A375 (cell line): ENCODE measurements around a stretch of chr4.

DNA sequence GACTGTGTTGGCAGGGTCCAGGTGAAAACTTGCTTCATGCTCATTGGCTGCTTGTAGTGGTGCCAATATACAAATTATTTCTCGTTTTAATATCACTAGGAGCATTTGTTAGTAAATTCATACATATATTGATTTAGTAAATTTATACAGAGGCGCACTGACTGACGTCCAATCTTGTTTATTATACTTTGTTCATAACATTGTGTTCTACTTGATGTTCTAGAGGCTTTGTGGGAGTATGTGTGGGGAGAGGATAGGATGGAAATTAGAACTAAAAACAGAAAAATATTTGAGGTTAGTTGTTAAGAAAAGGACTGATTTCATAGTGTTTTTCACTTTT, 1.8 kb downstream of the PTPN13 start:
- RAMPAGE, long total RNA: no peak

DNA sequence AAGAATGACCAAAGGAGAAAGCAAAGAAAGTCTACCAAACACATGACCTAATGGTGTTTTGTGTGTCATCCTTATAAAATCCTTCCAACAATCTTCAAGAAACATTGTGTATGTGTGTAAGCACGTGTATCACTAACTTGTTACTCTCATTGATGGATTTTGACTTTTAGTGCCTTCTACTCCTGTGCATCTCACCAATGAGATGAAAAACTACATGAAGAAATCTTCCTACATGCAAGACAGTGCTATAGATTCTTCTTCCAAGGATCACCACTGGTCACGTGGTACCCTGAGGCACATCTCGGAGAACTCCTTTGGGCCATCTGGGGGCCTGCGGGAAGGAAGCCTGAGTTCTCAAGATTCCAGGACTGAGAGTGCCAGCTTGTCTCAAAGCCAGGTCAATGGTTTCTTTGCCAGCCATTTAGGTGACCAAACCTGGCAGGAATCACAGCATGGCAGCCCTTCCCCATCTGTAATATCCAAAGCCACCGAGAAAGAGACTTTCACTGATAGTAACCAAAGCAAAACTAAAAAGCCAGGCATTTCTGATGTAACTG, 86.5 kb downstream of the SLC10A6 start:
- RAMPAGE, long total RNA: no peak

DNA sequence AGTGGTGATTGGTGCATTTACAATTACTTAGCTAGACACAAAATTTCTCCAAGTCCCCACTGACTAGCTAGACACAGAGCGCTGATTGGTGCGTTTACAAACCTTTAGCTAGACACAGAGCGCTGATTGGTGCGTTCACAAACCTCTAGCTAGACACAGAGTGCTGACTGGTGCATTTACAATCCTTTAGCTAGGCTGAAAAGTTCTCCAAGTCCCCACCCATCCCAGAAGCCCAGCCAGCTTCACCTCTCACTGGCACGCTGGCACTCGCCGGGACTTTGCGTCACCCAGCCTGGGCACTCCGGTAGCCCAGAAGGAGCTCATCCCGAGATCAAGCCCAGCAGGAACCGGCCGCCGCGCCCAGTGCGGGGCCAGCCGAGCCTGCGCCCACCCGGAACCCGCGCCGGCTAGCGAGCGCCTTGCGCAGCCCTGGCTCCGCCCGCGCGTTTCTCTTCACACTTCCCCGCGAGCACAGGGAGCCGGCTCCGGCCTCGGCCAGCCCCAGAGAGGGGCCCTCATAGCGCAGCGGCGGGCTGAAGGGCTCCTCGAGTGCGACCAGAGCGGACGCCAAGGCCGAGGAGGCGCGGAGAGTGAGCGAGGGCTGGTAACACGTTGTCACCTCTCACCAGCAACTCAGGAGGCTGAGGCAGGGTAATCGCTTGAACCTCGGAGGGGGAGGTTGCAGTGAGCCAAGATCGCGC, 11.8 kb upstream of the C4orf36 start:
- RAMPAGE, long total RNA: no peak

- RAMPAGE, long total RNA: no peak
Observed at GRCh38 chr4:86934110-86934539, 686 bp upstream of the AFF1 start.

DNA sequence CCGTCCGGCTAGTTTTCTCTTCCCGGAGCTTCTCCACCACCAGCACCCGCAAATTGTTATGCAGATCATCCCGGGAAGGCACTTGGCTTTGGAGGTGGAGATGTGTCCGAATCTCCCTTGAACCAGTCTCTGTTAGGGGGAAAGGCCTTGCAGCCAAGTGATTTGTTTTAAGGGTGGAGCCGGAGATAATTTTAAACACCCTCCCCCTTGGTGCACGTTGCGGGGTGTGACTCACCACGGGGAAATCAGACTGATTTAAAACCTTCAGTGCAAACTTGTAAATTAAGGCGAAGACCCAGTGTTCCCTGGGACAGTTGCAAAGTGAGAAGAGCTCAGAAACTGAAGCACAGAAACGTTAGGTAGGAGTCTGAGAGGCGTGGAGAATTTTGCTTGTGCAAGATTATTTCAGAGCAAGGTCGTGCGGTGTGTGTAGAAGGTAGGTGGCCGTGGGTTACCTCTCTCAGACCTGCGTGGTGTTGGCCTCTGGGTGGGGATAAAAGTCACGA, 1.3 kb downstream of the AFF1 start:
- RAMPAGE, long total RNA: no peak

- RAMPAGE, long total RNA: no peak
Observed at GRCh38 chr4:86960049-86960374, 25.2 kb downstream of the AFF1 start.

GRCh38 chr4:87014294-87014858, 79.6 kb downstream of the AFF1 start:
- RAMPAGE, long total RNA: no peak

DNA sequence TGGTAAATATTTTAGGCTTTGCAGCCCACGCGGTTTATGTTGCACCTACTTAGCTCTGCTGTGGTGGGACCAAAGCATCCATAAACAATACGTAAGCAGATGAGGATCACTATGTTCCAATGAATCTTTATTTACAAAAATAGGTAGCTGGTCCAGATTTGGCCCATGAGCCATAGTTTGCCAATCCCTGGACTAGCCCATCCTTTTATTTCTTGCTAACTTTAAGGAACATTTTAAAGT, 95.3 kb downstream of the AFF1 start:
- RAMPAGE, long total RNA: no peak

DNA sequence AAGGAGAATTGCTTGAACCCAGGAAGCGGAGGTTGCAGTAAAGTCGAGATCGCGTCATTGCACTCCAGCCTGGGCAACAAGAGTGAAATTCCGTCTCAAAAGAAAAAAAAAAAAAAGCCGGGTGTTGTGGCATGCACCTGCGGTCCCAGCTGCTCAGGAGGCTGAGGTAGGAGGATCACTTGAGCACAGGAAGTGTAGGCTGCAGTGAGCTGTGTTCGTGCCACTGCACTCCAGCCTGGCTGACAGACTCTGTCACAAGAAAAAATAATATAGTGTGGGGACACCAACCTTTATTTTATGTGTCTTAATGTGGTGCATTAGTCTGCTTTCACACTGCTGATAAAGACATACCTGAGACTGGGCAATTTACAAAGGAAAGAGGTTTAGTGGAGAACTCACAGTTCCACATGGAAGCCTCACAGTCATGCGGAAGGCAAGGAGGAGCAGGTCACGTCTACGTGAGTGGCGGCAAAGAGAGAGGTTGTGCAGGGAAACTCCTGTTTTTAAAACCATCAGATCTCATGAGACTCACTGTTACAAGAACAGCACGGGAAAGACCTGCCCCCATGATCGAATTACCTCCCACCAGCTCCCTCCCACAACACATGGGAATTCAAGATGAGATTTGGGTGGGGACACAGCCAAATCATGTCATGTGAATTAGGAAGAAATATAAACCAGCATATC, 130.1 kb downstream of the AFF1 start:
- RAMPAGE, long total RNA: no peak

DNA sequence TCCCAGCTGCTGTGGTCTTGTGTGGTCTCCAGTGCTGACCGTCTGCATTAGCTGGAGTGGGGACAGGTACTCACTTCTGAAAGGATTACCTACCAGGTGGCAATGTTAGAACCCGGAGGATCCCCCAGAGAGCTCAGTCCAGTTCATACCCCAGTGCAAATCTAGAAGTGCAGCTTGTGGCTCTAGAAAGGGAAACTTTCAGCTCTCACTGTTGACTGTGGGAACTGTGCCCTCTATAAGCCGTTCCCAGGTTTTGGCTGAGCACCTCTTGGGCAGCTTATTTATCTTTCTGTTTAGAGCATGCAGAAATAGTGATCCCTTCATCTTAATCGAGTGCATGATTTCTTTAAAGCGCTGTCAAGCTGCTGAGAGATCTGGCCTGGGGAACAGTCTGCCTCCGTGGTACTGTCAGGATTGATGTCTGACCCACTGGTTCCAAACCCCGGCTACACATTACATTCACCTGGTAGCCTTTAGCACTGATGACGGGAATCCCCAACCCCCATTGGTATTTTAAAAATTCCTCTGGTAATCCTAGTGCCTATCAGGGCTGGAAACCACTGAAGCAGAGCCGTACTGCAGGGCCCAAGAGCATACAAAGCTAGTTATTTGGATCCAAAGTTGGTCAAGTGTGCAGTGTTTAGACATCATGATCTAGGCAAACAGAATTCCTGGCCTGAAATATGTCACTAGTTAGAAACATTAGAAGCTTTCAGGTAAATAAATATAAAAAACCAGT, 103.3 kb downstream of the KLHL8 start:
- RAMPAGE, long total RNA: no peak

DNA sequence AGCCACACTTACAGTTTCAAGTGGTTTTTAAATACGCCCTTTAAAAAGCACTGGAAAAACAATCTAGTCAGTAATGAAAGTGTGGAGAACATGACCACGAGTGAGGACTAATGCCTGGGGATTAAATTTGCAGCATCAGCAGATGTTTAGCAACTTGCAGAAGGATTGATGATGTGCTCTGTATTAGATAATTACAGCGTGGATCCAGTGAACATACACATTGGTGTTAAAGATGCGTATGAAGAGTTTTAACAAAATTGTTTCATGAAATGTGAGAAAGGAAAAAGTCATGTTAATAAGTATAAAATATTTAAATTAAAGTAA, 5.8 kb downstream of the SPARCL1 start:
- RAMPAGE, long total RNA: no peak

GRCh38 chr4:87526001-87526355, 3.2 kb downstream of the SPARCL1 start:
- RAMPAGE, long total RNA: no peak

DNA sequence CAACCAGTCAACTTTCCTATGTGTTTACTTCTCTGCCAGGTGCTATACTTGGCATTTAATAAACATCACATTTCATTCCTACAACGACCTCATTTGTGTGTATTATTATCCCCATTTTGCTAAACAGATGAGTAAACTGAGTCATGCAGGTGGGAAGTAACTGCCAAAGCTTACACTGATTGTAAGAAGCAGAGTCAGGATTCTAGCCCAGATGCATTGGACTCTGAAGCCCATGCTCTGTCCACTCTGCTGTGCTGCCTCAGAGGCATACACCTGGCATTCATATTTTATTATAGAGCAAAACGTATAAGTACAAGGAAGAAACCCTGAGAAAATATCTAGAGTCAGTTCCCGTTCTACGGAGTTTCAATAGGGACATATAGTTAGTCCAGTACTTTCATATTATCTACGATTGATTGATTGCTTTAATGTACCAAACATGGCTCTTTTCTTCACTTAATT, 2.7 kb downstream of the SPARCL1 start:
- RAMPAGE, long total RNA: no peak

DNA sequence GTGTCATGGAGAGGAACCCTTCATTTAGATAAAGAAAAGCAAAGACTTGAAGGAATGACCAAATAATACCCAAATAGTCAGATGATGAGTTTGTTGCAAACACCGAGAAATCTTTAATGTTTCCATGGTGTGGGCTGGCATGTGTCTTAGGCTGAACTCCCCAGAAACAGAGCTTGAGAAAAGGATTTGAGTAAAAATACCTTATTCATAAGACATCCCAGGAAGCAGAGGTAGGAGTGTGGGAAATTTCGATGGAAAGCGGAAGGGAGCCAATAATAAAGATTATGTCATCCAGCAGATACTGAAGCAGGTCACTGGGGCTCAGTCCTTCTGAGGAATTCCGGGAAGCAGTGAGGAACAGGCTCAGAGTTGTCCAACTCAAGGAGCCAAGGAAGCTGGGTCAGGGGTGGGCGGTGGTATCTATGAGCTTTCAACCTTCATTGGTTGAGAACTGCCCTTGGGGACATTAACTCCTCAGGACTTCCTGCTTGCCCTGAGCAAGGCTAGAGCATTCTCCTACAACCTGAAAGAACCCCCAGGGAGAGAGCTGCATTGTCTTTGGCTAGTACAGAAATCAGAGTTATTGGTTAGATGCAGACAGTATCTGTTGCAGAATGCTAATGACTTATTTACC, 68.1 kb downstream of the DMP1 start:
- RAMPAGE, long total RNA: no peak

DNA sequence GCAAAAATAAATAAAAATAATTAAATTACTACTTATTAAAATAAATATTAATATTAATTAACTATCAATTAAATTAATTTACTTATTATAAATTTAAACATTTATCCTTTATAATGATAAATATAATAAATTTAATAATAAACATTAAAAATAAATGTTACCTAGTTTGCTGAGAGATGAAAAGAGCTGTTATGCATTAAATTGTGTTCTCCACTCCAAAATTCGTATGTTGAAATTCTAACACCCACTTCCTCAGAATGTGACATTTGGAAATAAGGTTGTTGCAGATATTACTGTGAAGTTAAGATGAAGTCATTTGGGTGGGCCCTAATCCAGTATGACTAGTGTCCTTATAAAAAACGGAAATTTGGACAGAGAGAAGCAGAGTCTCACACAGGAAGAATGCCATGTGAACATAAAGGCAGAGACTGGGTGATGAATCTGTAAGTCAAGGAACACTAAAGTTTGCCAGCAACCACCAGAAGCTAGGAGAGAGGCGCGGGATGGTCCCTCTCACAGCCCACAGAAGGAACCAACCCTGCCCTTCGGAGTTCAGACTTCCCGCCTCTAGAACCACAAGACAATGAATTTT, 67.1 kb upstream of the IBSP start:
- RAMPAGE, long total RNA: no peak

DNA sequence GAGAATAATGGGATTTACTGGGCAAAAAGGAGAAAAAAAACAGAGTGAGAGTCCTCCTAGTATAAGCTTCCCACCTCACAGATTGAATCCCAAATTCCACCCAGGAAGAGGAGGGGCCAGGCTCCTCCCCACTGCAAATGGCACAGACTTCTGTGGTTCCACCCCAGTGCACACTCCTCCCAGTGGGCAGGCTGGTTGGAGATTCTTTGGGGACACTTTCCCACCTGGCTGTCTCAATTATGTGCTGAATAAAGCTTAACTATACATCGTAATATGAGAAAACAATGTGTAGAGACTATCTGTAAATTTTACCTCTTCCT, 31.6 kb downstream of the MEPE start:
- RAMPAGE, long total RNA: no peak

DNA sequence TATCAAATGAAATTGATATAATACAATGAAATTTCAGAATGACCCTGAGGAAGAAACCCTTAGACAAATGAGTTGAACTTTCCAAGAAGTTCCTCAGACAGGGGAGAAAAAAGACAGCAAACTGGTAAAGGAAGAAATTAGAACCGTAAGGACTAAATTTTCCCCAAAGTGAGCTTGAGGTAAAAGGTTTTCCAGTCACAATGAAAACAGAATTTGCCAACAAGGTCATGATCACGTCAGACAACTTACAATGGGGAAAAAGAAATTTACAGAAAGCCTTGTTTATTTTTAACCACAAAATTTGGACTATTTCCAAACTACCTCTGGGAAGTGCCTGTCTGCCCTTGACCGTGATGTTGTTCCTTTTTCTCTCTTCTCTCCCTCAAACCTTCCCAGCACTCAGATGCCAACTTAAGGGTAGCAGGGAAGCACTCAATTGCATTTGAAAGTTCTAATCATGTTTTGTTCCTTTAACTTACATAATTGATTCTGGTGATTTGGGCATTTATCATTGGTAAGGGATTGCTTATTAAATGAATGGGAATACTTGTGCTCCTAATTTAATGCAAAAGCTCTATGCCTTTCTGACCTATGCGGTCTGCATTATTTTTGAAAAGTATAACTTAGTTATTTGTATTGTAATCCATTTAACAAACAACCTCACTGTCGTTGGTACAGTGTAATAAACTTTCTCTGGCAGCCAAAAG, 32.6 kb downstream of the MEPE start:
- RAMPAGE, long total RNA: no peak

GRCh38 chr4:87892213-87892790, 59.5 kb downstream of the MEPE start:
- RAMPAGE, long total RNA: no peak

DNA sequence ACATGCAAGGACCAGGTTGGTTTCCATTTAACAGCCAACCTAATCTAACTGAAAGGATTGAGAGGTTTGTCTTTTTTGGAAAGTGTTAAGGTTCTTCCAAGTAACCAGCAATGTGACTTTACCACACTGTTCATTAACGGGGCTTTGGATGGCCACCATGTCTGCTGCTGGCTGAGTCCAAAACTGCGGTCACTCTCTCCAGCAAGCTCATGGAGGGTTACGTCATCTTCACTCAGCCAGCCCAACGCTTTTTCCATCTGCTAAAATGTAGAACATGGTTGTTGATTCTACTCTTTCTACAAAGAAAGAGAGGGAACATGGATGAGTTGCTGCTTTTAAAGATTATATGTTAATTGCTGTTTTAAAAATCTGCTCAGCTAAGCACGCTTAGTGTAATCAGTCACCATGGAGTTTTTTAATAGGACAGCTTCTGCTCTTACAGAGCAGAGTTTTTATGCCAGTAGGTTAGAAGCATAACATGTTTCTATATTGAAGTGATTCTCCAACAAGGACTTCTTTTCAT, 11.1 kb downstream of the PKD2 start:
- RAMPAGE, long total RNA: no peak

- RAMPAGE, long total RNA: no peak
Observed at GRCh38 chr4:88195867-88196356, 37.5 kb upstream of the ABCG2 start.